Mesenchymal stem cell of the bone marrow (primary cell): ENCODE measurements around a stretch of chr11.

GRCh38 chr11:134948916-134949597, 537.0 kb upstream of the B3GAT1 start:
- CAGE, long polyA plus RNA, result no peak

DNA sequence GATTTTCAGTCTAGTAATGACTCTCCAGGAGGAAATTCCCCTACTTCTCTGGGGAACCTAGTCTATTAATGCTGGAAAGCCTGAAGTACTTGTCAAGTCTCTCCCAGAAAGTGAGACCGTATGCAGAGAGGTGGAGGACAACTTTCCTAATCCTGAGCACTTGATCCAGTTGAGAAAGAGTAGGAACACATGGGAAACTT, 588.1 kb upstream of the B3GAT1 start:
- CAGE, long polyA plus RNA, result no peak